ENCODE data around the gene GRIK3.

DNA sequence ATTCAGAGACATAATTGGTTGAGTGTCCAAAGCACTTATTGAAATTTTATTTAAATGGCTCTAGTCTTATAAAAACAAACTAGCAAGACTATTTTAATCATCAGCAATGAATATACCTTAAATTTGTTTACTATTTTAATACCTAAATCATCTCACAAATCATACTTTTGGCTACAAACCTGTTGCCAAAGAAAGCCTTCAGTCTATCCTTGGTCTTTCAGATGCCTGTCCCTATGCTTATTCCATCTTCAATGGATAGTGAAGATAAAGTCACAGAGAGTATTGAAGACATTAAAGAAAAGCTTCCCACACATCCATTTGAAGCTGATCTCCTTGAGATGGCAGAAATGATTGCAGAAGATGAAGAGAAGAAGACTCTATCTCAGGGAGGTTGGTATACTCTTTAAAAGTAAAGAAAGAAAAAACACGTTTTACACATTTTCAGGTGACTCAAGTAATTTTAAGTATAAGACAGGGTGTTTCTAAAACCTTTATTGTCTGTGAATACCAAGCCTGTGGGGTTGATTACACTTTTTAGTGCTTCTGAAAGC is 128.7 kb downstream of the ZMYM4 start:
- PRO-cap: no peak
- RAMPAGE, long total RNA, 3 experiments: no peak in any of the 3 experiments

GRCh38 chr1:35764273-35764730 is 5.5 kb downstream of the CLSPN start:
- PRO-cap: no peak
- RAMPAGE, long total RNA, 3 experiments: no peak in any of the 3 experiments

DNA sequence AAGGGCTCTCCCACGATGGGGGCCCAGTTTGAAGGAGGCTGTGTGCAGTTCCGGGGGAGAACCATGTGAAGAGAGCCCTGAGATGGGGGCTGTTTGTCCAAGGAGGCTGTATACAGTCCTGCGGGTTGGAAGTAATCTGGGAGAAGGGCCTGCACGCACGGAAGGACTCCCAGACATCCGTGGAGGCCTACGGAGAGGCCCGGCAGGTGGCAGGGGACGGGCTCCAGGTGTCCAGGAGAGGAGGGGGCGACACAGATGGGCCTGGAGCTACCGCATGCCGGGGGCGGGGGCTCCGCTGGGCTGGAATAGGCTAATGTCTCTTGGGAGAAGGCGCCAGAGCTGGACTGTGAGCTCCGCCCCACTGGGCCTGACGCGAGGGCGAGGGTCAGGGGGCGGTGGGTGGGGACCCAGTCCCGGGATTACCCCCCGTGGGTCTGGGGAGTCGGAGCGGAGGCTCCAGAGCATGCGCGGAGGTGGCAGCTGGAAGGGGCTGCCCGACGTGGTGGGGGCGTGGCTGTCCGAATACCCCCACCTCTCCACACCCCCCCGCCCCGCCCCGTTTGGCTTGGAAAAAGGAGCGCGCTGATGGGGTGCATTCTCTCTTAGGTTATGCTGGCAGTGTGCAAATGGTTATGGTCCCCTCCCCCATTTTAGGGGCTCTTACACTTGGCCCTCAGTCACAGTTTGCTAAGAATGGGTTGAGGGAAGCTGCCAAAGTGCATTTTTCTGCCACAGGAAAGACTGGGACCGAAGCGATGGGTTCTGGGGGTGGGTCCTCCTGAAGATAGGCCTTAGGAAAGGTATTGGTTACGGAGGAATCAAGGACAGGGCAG is 756 bp downstream of the AGO1 start:
- PRO-cap: no peak
- RAMPAGE, long total RNA, 3 experiments: no peak in any of the 3 experiments

DNA sequence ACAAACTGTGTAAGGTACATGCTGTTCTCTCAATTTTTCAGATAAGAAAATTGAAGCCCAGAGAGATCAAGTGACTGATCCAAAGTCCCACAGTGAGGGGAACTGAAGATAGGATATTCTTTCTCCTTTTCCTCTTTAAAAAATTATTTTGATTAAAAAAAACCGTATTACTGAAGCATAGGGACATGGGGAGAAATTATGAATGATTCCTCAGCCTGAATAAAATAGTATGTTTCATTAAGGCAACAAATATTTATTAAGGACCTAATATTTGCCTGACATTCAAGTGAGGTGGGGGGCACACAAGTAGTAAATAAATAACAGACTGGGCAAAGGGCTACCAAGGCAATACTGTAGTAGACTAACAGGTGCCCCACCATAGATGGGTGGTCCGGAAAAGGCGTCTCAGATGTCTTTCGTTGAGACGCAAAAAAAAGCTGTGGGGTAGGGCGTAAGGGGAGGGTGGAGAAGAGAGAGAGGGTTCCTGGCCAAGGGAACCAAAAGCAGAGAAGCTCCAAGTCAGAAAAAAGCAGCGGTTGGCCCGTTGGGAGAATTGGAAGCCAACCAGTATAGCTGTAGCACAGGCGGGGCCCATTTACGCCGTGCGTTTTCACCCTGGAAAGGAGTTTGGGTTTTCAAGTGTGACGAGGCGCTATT is 922 bp upstream of the AGO3 start:
- PRO-cap: no peak
- RAMPAGE, long total RNA, 3 experiments: no peak in any of the 3 experiments

GRCh38 chr1:36099658-36100162 is 11.0 kb downstream of the ADPRS start:
- PRO-cap: no peak
- RAMPAGE, long total RNA, 3 experiments: no peak in any of the 3 experiments

GRCh38 chr1:36135908-36137008 is 11.2 kb upstream of the COL8A2 start:
- PRO-cap: no peak
- RAMPAGE, long total RNA, 3 experiments: no peak in any of the 3 experiments

GRCh38 chr1:36142065-36142922 is 7.0 kb downstream of the TRAPPC3 start:
- PRO-cap: no peak
- RAMPAGE, long total RNA, 3 experiments: no peak in any of the 3 experiments

DNA sequence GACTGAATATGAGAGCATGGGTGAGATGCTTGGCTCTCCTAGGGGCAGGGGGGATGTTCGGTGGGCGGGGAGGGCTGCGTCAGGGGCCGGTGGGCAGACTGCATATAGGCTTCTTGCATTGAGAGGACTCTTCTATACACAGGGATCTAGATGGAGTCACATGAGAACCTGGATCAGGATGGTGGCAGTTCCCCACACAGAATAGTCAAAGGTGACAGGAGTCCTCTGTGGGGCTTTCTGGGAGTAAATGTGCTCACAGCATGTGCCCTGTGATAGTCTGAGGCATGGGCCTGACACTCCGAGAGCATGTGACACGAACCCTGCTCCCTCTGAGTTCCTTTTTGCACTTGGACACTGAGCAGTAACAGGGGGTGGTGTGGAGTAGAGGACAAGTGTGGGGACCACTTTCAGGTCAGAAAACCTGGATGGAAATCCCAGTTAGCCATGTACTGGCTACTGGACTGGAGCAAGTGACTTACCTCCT is 2.2 kb downstream of the MAP7D1 start:
- PRO-cap: no peak
- RAMPAGE, long total RNA, 3 experiments: no peak in any of the 3 experiments

GRCh38 chr1:36160781-36161589 is 5.0 kb downstream of the MAP7D1 start:
- PRO-cap: no peak
- RAMPAGE, long total RNA, 3 experiments: no peak in any of the 3 experiments

- PRO-cap: no peak
- RAMPAGE, long total RNA, 3 experiments: no peak in any of the 3 experiments
These were observed 5.6 kb downstream of the MAP7D1 start for GRCh38 chr1:36161590-36161888.

DNA sequence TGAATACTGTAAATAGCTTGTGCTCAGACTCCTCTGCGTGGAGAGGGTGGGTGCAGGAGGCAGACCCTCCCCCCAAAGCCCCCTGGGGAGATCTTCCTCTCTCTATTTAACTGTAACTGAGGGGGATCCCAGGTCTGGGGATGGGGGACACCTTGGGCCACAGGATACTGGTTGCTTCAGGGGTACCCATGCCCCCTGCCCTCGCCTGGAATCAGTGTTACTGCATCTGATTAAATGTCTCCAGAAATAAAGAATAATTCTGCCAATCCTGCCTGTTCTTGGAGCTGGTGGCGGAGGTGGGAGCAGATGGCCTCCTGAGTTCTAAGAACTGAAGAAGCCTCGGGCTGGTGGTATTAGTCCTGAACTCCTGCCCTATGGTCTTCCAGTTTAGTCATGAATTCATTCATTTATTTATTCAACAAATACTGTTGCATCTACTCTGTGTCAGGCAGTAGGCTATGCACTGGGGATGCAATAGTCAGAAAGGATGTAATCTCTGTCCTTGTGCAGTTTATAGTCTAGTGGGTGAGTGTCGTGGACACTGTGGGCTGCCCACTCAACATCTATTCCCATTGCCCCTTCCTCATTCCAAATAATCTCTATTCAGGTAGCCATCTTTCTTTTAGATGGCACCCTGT is 24.7 kb downstream of the MAP7D1 start:
- PRO-cap: no peak
- RAMPAGE, long total RNA, 3 experiments: no peak in any of the 3 experiments

DNA sequence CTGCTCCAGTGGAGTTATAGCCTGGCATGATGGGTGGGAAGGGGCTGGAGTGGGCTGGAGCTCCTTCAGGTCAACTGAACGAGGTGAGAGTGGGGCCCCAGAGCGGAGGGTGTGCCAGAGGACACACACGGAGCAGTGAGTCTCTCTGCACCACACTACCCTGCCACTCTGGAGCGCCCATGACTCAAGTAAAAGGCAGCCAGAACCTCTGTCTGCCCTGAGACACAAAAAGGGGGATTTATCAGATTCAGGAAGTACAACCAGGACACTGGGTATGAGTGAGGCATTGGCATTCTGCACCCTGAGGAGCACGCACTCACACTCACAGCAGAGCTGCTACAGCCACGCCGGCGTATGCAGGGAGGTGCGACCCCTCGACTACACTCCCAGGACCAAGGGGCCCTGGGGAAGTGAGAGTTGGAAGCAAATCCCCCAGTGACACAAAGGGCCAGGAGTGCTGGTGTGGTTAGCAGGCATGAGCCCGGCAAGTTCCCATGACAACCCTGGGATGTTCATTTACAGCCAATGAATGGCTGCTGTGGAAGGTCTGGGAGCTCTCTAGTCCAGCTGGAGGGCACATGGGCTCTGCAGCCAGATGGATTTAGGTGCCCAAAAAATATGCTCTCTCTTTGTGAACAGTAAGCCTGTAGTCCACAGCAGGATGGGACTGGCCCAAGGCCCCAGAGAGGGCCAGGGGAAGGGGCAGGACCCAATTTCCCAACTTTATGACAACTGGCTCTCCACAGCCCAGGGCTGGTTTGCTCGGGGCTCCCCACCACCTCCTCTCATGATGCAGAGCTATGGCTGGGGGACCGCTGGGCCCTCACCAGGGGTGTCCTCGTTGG is 28.1 kb upstream of the EVA1B start:
- PRO-cap: no peak
- RAMPAGE, long total RNA, 3 experiments: no peak in any of the 3 experiments

DNA sequence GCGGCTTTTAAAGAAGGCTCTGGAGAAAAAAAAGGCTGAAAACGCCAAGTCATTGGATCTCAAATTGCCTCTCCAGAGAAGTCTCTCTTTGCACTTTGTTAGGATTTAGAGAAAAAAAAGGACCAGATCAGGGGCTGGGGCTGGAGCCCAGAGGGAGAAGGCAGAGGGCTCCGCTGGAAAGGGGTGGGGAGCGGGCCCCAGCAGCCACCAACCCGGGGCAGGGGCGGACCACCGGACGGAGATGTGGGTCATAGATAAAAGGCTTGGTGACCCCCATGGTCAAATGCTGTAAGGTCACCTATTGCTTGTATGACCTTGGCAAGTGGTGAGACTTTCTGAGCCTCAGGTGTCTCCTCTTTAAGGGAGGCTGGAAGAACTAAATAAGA is 209.8 kb downstream of the GRIK3 start:
- PRO-cap: no peak
- RAMPAGE, long total RNA, 3 experiments: no peak in any of the 3 experiments

DNA sequence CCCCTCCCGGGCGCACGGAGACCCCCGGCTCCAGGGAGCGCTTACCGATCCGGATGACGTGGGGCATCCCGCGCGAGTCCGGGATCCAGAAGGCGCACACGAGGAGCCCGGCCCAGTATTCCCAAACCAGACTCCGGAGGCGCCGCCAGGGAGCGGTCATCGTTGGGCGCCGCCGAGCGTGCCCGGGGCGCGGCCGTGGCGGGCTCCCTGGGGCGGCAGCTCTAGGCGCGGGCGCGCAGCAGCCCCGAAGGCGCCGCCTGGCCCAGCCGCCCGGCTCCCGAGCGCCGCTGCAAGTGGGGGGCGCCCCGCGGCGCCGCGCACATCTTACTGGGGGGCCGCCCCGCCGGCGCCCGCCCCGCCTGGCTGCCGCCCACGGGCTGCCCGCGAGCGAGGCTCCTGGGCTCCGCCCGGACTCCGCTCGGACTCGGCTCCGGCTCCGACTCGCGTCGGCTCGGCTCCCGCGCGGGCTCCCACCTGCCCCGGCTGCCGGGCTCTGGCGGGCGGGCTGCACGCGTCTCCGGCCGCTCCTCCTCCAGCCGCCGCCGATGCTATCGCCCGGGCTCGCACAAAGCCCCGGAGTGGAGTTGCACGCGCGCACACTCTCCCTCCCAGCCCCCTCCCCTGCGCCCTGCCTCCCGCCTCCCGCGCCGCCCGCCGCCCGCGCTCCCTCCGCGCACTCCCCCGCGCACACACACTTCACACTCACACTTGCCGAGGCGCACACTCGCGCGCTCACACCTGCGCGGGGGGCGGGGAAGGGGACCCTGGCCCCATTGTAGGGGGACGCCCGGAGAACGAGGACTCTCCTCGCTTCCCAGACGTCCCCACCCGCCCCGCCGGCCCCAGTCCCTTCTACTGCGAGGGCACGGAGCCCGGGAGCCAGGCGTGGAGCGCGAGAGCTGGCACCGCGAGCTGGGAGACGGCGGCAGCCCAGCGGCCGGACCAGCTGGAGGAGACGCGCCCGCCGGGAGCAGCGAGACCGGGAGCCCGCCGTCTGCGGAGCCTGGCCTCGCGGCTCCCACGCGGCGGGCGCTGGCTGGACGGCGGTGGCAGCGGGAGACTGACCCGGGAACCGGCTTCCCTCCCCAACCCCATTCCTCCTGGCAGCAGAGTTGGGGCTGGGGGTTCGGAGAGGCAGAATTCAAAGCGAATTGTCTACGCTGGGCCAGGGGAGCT is at the start of gene GRIK3:
TSS of gene GRIK3 (minus strand) at position 567 of the 1,176 bp plus-strand sequence.
- PRO-cap: no peak
- RAMPAGE, long total RNA, 3 experiments: no peak in any of the 3 experiments

- PRO-cap: no peak
- RAMPAGE, long total RNA, 3 experiments: no peak in any of the 3 experiments
These were observed 185.5 kb upstream of the ZC3H12A start for GRCh38 chr1:37288713-37289476.

- PRO-cap: no peak
- RAMPAGE, long total RNA, 3 experiments: no peak in any of the 3 experiments
These were observed 83.1 kb upstream of the ZC3H12A start for GRCh38 chr1:37391350-37391580.

- PRO-cap: no peak
- RAMPAGE, long total RNA, 3 experiments: no peak in any of the 3 experiments
These were observed 824 bp upstream of the ZC3H12A start for GRCh38 chr1:37473574-37473937.

DNA sequence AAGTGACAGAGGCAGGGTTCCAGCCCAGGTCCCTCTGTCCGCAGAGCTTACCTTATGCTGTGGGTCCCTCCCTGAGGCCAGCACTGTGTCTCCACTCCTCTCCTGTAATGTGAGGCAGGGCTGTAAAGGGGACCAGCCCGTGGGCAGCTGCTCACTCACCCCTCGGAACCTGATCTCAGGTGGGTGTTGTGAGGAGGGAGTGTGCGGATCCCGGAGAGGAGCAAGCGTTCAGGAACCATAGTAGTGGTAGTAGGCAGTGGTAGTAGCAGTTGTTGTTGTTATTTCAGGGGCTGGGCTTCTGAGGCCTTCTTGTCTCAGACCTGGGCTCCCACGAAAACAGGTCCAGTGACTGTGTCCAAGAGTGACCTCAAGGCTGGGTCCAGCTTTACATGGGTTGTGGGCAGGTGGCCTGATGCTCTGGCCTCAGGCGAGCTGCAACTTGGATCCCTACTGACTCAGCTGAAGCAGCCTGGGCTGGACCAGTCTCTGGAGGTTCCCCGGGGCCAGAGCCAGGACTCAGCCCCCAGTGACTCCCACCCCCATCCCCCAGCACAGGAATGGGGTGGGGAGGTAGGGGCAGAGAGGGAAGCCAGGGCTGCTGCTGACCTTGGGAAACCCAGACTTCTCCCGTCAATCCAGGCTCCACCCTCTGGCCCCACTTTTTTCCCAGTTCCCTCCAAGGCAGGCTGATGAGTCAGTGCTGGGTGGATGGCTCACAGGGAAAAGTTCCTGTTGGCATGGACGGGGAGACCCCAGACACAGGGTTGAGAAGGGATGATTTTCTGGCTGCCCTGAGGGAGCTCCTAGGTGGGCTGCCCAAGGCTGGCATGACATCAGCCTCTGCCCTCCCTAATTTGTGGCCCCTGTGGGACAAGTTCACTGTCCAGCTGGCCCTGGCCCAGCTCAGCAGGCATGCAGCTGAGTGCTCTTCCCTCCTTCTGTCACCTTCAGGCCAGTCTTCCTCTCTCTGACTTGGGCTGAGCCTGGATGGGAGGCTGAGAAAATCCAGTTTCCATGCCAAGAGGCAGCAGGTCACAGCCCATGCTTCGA is 2.1 kb downstream of the ZC3H12A start:
- PRO-cap: bidirectional peak, plus-strand start at position 697 of the sequence, minus-strand start at position 452 of the sequence
- RAMPAGE, long total RNA, 3 experiments: no peak in any of the 3 experiments

DNA sequence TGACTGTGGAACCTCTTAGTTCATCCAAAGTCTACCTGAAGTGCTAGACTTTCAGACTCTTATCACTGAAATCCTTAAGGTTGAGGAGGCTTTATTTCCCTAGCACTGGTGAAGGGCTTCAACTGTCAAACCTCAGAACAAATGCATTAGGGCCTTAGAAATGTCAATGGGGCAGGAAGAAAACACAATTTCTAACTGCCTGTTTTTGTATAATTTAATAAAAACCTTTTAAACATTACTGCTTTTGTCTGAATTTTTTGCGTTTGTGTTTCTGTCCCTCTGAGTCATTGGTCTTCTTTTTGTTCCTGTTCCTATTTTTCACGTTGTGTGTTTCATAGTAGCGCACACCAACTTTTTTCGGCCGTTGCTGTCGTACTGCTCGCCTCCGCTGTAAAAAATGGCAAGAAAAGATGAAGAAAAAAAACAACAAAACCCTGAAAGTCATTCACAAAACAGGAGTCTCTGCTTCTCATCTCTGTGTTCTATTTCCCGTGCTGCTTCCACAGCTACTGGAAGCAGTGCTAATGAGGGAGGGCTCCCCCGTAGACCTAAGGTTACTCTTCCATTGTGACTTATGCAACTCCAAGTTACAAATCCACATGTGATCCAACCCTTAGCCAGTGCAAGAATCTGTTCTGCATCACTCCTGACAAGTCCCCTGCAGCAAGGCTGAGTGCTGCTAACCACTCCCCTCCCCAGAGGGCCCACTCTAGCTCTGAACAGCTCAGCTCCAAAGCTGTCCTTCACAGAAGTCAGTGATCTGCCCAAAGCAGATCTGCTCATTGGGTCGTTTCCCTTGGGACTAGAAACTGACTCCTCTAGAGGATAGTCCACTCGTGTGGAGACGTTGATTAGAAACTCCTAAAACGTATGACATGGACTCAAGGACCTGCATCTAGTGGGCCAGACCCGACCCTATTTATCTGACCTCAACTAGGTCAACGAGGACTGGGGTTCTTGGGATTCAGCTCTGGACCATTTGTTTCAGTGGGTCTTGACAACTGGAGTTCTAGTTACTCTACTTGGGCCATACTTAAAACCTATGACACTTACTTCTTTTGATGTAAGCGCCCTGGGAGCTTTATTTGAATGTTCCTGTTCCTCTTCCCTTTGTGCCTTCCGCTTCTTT is 10.2 kb downstream of the DNALI1 start:
- PRO-cap: no peak
- RAMPAGE, long total RNA, 3 experiments: no peak in any of the 3 experiments

DNA sequence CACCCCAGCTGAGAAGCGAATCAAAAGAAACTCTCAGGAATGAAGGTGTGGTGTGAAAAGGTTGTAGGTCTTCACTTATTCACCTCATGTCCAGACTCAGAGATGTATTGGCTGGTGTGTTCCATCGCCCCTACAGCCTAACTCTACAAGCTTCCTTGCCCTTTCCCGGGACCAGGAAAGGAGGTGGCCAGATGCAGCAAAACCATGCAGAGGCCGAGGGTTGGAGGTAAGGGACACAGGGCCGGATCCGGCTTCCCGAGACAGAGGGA is 12.8 kb downstream of the EPHA10 start:
- PRO-cap: no peak
- RAMPAGE, long total RNA, 3 experiments: no peak in any of the 3 experiments

Data from subcutaneous adipose tissue (tissue), 3 donors.